ENCODE measurements around a stretch of chr20.

DNA sequence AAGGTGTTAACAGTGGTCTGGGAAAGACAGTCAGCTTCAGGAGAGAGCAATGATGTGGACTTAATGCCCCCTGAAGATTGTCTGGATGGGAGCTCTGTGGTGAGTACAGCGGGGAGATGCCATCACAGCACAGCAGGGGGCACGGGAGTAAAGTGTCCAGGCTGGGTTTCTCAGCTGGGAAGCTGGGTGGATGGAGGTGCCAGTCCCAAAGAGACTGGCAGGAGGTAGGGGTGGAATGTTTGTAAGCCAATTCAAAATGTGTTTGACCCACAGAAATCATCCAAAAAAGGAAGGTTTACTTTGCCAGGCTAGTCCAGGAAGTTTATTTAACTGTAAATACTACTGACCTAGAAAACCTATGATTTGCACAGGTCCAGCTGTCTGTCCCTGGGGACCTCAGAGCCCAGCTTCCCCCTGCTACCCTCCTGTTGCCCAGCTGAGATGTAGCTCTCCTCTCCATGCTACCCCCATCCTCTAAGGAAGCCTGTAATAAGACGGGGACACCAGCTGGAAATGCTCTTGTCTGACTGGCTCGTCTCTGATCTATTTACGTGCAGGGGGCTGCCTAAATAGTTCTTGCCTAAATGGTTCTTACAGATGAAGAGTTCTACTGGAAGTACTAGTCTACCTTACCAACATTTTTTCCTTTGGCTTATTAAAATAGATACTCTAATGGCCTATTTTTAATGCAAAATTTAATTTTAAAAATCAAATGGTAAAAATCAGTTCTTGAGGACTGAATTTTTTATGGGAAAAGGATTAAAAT, 83.8 kb downstream of the SLC23A2 start:
- RRBS, result no CpG with 5 or more reads among the region's 5 CpGs

- RRBS, result no CpG with 5 or more reads among the region's 6 CpGs
Measured at GRCh38 chr20:4918571-4918854, 82.8 kb downstream of the SLC23A2 start.

DNA sequence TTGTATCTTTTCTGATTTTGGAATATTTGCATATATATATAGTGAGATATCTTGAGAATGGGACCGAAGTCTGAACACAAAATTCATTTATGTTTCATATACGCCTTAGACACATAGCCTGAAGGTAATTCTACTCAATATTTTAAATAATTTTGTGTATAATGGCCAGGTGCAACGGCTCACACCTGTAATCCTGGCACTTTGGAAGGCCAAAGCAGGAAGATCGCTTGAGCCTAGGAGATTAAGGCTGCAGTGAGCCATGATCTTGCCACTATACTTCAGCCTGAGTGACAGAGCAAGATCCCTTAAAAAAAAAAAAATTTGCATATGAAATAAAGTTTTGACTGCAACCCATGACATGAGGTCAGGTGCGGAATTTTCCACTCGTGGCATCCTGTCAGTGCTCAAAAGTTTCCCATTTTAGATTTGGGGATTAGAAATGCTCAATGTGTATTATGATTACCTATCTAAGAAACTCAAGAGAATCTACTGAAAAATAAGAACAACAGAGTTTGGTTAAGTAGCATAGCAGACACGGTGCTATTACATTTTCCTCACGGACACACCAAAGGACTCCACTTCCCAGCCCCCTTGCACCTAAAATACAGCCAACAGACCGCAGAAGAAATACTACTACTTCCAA, 11.8 kb downstream of the SLC23A2 start:
- RRBS, result no CpG with 5 or more reads among the region's 9 CpGs

GRCh38 chr20:5090033-5090529, 22.8 kb downstream of the TMEM230 start:
- RRBS, result no CpG with 5 or more reads among the region's 4 CpGs

- RRBS, result no CpG with 5 or more reads among the region's 3 CpGs
Measured at GRCh38 chr20:5114999-5115585, 2.2 kb upstream of the TMEM230 start.

DNA sequence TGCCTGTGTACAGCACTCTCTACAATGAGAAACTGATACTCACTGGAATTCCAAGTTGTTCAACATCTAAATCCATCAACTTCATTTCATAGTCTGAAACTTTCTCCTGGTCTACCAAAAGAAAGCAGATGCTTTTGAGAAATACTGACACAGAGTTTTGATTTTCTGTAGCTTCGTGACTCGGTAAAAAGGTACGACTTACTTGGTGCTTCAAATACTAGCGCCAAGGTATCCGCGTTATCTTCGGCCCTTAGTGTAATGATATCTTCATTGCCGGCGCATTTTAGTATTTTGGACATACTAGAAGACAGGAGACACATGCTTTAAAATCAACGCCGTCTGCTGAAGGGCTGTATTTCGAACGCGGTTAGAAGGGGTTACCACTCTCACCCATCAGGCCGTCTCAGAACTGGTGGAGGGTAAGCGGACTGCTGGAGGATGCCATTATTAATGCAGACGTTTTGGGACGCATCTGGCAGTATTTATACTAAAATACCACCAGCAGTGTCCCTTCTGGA, 1.1 kb downstream of the PCNA start:
- RRBS, result no CpG with 5 or more reads among the region's 18 CpGs

GRCh38 chr20:5128845-5129152, 2.0 kb downstream of the CDS2 start:
- RRBS, result no CpG with 5 or more reads among the region's 5 CpGs

GRCh38 chr20:5172884-5173210, 46.0 kb downstream of the CDS2 start:
- RRBS, result no CpG with 5 or more reads among the region's 5 CpGs

DNA sequence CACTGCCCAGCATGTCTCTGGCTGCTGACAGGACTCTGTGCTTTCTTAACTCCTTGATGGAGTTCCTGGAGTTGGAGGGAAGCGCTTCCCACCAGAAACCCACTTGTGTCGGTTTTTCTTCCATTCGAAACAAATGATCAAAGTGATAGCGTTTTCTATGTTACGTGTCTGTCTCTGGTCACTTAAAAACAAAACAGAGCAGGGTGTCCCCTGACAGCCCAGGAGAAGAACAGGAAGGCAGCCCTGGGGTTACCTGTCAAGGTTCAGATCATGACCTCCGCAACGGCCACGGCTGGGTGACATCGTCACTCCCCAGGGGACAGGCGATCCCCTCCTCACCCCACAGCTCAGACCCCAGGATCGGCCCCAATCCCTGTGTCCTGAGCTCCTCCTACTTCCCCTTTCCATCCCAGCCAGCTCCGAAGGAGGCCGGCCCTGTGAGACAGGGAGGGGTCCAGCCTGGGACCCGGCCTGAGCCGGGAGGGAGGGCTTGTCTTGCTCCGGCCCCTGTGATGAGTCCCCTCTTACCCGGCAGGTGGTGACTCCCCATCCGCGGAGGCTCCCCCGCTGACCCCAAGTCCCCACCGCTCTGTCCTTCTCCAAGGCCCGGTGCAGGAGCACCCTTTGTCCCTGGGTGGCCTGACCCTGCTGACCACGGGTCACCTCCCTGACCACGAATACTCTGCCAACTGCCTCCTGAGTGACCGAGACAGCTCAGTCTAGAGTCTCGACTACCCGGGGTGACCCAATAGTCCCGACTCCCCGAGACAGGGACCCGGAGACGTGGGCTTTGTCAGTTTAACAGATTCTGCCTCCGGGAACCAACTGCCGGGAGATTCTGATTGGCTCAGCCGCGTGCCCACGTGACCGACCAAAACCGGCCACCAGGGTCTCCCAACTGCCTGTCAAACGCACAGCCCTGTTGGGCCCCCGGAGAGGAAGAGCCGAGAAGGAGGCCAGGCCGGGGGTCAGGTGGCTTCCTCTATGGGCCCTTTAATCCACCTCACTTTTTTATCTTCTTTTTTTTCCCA, 106.7 kb downstream of the GPCPD1 start:
- RRBS, result 5% methylated on average over 17 of the region's 42 CpGs

DNA sequence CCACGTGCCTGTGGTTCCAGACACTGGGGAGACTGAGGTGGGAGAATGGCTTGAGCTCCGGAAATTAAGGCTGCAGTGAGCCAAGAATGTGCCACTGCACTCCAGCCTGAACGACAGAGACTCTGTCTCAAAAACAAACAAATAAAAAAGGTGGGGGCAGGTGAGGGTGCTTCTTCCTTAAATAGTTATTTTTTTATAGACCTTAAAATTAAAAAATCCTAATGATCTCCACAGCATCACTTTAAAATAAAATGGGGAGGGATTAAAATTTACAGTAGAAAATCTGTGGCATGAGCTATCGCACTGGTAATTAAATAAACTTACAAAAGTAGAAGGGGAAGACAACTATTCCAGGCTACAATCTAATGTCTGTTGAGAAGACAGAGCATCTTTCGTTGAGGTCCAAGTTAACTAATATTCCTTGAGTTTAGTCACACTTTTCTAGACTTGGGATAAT, 36.2 kb downstream of the GPCPD1 start:
- RRBS, result no CpG with 5 or more reads among the region's 5 CpGs

- RRBS, result no CpG with 5 or more reads among the region's 6 CpGs
Measured at GRCh38 chr20:5584486-5585122, 26.2 kb downstream of the GPCPD1 start.

- RRBS, result no CpG with 5 or more reads among the region's 5 CpGs
Measured at GRCh38 chr20:5606228-5607220, 4.3 kb downstream of the GPCPD1 start.

- RRBS, result no CpG with 5 or more reads among the region's 10 CpGs
Measured at GRCh38 chr20:6030588-6031590, 23.0 kb downstream of the LRRN4 start.

DNA sequence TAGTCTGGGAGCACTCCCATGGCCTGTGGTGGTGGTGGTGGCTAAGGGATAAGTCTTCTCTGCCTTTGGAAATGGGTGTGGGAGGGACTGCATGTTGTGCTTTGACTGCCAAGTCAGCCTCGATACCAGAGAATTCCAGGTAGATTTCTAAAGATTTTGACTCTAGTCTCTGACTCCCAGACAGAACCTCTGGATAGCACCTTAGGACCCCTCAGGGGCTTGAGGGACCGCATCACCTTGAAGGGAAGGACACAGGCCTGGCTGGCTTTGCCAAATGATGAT, 329.4 kb downstream of the BMP2 start:
- RRBS, result no CpG with 5 or more reads among the region's 2 CpGs

DNA sequence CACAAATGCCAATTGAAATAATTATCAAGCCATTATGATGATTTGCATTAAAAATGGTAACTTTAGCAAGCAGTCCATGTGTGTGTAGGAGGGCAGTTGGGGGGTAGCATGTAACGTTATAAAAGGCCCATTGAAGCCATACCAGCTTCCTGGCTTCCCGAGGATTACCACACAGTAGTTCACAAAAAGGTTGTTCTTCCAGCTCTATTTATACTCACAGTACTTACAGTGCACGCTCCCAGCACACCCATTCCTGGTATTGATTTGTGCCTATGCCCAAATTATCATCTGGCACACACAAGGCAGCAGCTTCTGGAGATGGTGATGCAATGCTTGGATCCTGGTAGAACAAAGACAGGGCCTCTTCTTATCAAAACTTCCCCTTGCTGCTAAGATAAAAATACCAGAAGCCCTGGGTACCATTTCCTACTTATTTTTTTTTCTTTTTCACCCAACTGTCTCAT, 436.8 kb downstream of the HAO1 start:
- RRBS, result no CpG with 5 or more reads among the region's 3 CpGs

GRCh38 chr20:7938093-7938710, 2.1 kb downstream of the HAO1 start:
- RRBS, result no CpG with 5 or more reads among the region's 4 CpGs

- RRBS, result no CpG with 5 or more reads among the region's 1 CpG
Measured at GRCh38 chr20:7939474-7939722, 860 bp downstream of the HAO1 start.

- RRBS, result no CpG with 5 or more reads among the region's 1 CpG
Measured at GRCh38 chr20:8408002-8408520, 276.0 kb downstream of the PLCB1 start.

- RRBS, result no CpG with 5 or more reads among the region's 5 CpGs
Measured at GRCh38 chr20:8472591-8473422, 340.7 kb downstream of the PLCB1 start.

DNA sequence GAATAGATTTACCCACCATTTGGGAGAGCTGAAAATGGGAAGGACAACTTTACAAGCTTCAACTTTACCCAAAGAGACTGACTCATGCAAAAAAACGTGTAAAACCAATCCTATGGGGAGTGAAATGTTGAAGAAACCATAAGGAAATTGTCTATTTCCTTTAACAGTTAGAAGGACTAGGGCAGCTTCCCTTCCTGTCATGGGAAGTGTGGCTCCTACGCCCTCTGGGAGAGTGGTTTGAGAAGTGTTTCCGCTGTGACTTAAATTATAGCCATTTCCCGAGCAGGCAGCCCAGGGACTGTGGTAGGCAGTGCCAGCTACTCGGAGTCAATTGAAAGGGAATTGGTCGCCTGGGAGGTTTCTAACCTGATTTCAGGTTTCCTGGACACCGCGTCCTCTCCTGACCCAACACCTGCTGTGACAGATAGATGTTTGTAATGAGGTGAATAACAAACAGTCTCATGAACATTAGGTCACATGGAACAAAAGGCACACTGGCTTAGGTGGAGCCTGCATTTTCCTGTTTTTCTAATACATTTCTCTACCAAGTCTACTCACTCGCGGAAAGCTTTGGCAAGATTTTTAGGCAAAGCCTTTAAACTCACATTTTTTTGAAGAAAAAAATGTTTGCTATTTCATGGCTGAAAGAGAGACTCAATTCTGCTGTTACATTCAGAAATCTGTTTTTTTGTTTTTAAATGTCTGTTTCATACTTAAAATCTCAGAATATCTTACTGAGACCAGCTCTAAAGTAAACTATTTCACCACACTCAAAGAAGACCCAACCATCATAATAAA, 256.0 kb upstream of the PLCB4 start:
- RRBS, result no CpG with 5 or more reads among the region's 10 CpGs

Measured in GM12892 (cell line).